ENCODE measurements around a stretch of chr15.

DNA sequence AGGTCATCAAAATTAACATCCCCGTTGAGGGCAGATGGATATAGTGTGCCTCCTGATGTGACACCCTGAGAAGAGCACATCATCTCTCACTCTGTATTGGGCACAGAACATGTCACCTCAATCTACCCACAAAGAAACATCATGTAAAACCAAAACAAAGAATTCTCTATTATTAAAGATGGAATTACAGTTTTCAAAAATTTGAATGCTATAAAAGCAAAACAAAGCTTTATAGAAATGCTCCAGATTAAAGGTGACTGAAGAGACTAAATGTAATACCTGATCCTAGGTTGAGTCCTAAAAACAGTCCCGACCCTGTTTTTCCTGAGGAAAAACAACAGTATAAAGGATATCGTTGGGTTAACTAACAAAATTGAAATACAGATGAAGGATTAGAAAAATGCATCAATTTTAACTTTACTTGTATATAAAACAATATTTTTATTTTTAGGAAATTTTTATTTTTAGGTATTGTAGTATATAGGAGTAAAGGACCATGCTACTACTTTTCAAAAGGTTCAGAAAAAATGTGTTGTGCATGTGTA is 222.2 kb upstream of the NANOGP8 start:
- RRBS = no CpG with 5 or more reads among the region's 3 CpGs

- RRBS = no CpG with 5 or more reads among the region's 3 CpGs
Measured at GRCh38 chr15:35630520-35630880, 84.5 kb upstream of the DPH6 start.

- RRBS = no CpG with 5 or more reads among the region's 6 CpGs
Measured at GRCh38 chr15:36468921-36469215, 110.6 kb upstream of the CDIN1 start.

GRCh38 chr15:36914943-36915241 is 185.5 kb downstream of the MEIS2 start:
- RRBS = no CpG with 5 or more reads among the region's 1 CpG

- RRBS = no CpG with 5 or more reads among the region's 8 CpGs
Measured at GRCh38 chr15:37000588-37001198, 99.7 kb downstream of the MEIS2 start.

GRCh38 chr15:37104043-37104784 is 3.9 kb upstream of the MEIS2 start:
- RRBS = no CpG with 5 or more reads among the region's 14 CpGs

DNA sequence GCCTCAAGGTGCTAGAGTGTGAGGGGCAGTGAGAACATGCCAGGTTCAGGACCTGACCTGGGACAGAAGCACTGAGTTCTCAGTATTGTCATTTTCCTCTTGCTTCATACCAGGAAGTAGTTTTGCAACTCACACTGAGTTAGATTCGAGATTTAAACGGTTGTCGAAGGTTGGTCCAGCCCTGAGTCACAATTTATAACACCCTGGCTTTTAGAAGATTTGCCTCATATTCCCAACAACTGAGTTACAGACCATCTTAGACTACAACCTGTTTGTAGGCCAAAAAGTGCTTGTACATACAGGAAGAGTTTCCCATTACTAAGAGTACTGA is 11.9 kb upstream of the MEIS2 start:
- RRBS = no CpG with 5 or more reads among the region's 3 CpGs

DNA sequence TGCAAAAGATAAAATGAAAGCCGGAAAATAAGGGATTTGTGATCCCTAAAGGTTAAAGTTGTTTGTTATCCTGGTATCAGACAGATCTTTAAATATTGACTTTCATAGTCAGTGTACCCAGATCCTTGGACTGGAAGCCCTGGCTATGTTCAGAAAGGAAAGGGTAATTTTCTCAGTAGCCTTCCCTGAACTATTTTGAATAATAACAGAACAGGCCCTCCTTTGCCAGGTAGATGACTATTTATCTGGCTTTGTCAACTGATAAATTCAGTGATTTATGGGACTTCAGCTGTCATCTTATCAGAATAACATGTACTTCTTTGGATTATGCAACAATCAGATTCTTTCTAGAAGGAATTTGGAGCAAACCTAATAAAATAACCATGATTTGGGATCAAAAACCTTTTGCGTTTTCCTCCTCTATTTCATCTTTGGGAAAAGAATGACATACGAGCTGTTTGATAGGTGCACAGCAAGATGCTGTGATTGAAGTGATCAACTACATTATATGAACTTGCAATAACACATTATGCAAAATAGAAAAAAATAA is 119.1 kb upstream of the MEIS2 start:
- RRBS = no CpG with 5 or more reads among the region's 3 CpGs

GRCh38 chr15:38042778-38043180 is 108.3 kb downstream of the TMCO5A start:
- RRBS = no CpG with 5 or more reads among the region's 3 CpGs

- RRBS = no CpG with 5 or more reads among the region's 8 CpGs
Measured at GRCh38 chr15:38072228-38072509, 137.7 kb downstream of the TMCO5A start.

DNA sequence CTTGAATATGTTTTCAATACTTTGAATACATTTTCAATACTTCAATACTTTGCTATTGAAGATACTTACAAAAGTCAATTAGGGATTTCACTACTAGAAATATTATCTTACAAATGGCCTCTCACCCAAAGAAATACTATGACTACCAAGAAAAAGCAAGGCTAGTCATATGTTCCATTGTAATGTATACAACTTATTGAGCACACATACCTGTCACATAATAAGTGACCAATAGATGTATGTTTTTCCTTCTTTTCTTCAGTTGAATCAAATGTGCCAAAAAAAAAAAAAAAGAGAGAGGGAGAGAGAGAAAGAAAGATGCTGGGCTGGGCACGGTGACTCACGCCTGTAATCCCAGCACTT is 157.2 kb downstream of the TMCO5A start:
- RRBS = no CpG with 5 or more reads among the region's 2 CpGs

DNA sequence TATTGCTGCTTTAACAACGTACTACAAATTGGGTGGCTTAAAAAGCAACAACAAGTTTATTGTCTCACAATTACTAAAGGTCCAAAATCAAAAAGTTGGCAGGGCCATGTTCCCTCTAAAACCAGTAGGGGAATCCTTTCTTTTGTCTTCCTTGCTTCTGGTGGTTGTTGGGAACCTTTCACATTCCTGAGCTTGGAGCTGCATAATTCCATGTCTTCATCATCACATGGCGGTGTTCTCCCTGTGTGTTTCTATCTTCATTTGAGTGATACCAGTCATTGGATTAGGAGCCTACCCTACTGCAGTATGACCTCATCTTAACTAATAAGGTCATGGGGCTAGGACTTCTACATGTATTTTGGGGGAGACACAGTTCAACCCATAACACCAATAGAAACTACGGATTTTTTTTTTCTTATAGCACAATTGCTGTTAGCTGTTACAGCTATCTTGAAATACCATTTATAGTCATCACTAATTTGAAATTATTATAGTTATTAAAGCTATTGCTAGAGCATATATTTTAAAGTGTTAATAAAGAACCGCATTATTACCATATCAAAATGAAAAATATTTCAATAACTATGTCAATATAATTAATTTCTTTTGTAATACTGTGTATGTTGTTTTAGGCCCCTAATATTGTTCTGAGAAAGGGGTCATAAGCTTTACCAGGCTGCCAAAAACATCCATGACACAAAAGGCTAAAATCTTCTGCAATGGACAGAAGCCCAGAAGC is 7.6 kb downstream of the SPRED1 start:
- RRBS = no CpG with 5 or more reads among the region's 4 CpGs

DNA sequence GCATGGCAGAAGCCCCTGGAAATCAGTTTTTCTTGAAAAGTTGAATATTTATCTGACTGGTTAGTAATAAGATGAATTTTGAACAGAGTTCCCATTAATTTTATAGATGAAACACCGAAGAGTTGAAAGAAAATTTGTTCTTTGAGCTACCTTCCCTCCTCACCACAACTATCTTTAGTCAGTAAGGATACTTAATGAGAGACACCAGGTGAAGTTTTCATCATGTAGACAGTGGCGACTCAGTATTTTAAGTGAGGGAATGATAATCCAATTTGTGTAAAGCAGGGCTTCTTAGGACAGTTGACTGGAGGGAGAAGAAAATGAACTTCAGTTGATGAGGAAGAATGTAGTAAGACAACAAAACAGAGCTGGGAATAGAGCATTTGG is 10.1 kb downstream of the SPRED1 start:
- RRBS = no CpG with 5 or more reads among the region's 2 CpGs

GRCh38 chr15:38325811-38326276 is 73.2 kb downstream of the SPRED1 start:
- RRBS = no CpG with 5 or more reads among the region's 3 CpGs

GRCh38 chr15:39301569-39302226 is 279.2 kb upstream of the THBS1 start:
- RRBS = no CpG with 5 or more reads among the region's 4 CpGs

DNA sequence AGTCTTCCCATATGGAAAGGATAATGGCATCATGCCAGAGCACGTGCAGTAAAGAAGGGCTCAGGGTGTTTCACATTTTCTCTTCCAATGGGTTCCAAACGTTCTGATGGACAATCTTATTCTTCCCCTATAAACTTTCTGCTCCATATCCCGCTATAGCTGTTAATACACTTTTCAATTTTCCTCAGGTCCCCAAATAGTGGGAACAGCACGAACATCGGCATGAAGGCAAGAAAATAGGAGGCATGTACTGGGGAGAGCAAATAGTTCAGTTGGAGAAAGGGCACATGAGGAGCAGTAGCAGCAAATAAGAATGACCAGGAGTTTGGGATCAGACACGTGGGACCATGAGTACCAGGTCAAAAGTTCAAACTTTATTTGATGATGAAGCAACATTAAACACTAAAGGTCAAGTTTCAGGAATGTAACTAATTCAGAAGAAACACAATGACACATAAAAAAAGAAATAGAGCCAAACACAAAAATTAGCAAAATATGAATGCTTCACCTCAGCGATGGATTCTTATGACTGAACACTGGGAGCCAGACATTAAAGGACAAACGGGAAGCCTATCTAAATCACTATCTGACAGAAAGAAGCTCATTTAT is 217.2 kb upstream of the THBS1 start:
- RRBS = no CpG with 5 or more reads among the region's 8 CpGs

DNA sequence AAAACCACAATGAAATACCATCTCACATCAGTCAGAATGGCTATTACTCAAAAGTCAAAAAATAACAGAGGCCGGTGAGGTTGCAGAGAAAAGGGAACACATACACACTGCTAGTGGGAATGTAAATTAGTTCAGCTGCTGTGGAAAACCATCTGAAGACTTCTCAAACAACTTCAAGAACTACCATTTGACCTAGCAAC is 199.3 kb upstream of the THBS1 start:
- RRBS = no CpG with 5 or more reads among the region's 1 CpG

DNA sequence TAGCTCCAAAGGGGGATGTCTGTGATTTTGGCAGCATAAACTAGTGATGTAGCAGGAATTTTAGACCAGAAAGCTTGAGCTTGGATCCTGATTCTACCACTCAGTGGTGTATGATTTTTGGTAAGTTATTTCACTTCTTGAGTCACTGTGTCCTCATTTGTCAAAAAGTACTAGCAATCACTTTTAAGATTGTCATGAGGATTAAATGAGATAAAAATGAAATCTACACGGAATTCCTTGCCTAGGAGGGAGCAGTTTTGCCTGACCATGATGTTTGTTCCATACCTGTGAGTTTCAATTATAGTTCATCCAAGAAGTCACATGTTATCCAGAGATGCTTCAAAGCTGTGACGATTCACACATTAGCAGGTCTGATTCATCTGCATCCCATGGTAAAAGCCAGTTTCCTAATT is 76.3 kb upstream of the THBS1 start:
- RRBS = no CpG with 5 or more reads among the region's 2 CpGs

GRCh38 chr15:39599383-39599782 is 18.5 kb downstream of the THBS1 start:
- RRBS = no CpG with 5 or more reads among the region's 2 CpGs

Data from AG10803 (cell line).